Tibial nerve (tissue), 3 donors: ENCODE measurements around the genes PPP1R14B and PYGM.

GRCh38 chr11:64027849-64028169 is 7.9 kb upstream of the FLRT1 start:
- PRO-cap, result no peak
- RAMPAGE, long total RNA, 3 experiments, result no peak in any of the 3 experiments

DNA sequence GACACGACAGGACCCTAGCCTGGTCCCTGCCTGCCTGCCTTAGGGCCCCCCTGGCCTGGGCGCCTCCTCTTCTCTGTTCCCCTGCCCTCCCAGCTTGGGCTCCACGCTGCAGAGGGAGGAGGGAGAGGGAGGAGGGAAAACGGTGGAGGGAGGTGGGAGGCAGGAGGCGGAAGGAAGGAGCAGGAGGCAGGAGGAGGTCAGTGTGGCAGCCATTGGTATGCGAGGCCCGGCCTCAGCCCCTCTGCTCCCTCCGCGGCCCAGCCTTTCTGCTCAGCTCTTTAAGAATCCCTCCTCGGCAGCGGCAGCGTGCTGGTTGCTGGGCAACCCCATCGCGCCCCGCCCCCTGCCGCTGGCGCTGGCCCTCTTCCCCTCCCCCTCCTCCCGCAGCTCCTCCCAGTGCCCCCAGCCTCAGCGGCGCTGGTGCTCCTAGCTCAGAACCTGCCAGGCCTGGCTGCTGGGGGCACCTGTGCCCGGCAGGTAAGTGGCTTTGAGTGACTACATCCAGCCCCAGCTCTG is 7.4 kb upstream of the FLRT1 start:
- PRO-cap, result no peak
- RAMPAGE, long total RNA, 3 experiments, result no peak in any of the 3 experiments

DNA sequence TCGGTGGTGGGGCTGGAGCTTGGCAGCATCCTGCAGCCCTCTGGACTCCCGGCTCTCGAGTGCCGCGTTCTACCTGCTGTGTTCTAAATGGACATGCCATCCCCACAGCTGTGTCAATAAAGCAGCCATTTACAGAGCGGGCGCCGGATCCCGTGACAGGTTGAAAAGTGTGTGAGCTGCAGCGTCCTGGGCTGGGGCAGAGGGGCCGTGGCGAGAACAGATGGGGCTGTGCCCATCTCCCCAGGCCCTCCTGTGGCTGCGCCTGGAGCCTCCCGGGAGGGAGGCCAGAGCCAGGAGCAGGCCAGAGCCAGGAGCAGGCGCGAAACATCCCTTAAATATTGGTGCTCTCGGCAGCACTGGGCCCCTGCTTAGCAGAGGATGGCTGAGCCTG is 46.1 kb downstream of the FLRT1 start:
- PRO-cap, result no peak
- RAMPAGE, long total RNA, 3 experiments, result no peak in any of the 3 experiments

GRCh38 chr11:64223201-64224219 is 2.5 kb downstream of the TRPT1 start:
- PRO-cap, result no peak
- RAMPAGE, long total RNA, 3 experiments, result start-site peak on the plus strand in 1 of 3 experiments, at chr11:64223523-64223586 at its widest, 7 reads per replicate

GRCh38 chr11:64237279-64237786 is 2.9 kb downstream of the VEGFB start:
- PRO-cap, result no peak
- RAMPAGE, long total RNA, 3 experiments, result no peak in any of the 3 experiments

- PRO-cap, result no peak
- RAMPAGE, long total RNA, 3 experiments, result no peak in any of the 3 experiments
These were observed 2.0 kb upstream of the ENSG00000286264 start for GRCh38 chr11:64238799-64239439.

DNA sequence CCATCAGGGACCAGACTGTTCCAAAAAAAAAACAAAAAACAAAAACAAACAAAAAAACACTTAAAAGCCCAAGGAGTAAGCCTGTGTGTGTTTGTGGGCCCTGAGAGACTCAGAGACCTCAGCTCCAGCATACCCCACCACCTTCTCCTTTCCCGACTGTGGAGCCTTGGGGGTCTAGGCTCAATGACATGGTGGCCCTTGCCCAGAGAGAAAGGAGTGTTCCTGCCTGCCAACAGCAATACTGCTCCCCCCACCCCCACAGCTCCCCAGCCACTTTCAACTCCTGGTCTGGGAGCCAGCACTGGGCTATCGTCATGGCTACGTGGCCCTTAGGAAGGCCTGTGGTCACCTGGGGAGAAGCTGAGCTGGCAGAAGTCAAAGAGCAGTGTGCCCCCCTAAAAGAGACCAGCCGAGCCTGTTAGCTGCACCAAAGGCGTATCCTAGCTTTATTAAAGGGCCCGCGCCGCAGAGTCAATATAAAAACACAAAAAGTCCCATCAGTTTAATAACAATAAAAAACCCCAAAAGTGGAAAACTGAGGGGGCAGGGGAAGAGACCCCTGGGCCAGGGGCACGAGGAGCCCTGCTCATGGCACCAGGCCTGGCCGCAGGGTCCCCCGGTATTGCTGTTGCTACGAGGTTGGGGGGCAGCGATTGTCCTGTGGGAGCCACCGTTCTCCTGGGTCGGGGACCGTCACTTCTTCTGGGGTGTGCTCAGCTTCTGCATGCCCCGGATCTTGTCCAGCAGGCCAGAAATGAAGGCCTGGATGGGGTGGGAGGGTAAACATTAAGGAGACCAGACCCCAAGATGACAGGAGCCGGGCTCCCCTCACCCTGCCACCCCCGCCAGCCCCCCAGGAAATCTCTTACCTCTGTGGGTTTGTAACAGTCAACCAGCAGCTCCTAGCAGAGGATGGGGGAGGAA is 2.4 kb downstream of the PPP1R14B start:
- PRO-cap, result no peak
- RAMPAGE, long total RNA, 3 experiments, result start-site peak on the minus strand in 1 of 3 experiments, centred at position 747 of the sequence, 5 reads per replicate

DNA sequence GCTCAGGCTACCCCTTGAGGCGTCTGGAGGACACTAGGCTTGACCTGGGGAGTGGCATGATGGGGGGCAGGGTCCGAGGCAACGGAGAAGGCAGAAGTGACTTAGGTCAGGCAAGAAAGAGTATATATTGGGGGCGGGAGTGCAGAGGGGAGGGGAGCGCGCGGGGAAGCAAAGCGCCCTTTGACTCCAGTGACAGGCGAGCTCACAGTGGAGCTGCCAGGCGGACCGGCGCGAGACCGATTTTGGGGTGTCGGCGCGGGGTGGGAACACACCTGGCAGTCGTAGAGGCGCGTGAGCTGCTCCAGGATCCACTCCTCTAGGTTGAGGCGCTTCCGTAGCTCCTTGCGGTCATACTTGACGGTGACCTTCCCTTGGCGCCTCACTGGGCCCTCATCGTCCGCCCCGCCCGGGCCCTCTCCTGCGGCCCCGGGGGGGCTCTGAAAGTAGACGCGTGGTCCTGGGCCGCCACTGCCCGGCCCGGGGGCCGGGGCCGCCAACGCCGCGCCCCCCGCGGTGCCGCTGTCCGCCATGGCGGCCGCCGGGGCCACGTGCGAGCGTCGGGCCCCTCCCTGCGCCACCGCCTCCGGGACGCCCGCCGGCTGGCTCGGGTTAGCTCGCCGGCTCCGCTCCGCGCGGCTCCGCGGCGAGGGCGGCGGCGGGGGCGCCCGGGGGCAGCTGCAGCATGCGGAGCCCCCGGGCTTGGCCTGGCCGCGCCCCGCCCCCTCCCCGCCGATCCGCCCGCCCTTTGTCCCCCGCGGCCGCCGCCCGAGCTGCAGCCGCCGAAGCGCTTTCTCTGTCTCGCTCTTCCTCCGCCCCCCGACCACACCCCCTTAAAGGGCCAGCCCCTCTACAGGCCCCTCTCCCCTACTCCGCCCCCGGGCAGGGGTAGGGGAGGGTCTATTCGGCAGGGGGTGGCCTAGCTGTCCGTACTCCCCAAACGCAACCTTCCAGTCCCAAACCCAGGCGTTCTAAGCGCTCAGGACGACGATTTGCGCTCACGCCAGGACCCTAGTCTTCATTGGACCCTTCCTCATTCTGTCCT is at the start of gene PPP1R14B:
Gene PPP1R14B (minus strand): TSS at position 800 of the 1,042 bp plus-strand sequence.
- PRO-cap, result no peak
- RAMPAGE, long total RNA, 3 experiments, result start-site peak on the minus strand in 2 of 3 experiments, centred at positions 419 to 559 of the sequence, 10 to 15 reads per replicate

- PRO-cap, result no peak
- RAMPAGE, long total RNA, 3 experiments, result no peak in any of the 3 experiments
These were observed 1.9 kb upstream of the PLCB3 start for GRCh38 chr11:64249183-64250062.

DNA sequence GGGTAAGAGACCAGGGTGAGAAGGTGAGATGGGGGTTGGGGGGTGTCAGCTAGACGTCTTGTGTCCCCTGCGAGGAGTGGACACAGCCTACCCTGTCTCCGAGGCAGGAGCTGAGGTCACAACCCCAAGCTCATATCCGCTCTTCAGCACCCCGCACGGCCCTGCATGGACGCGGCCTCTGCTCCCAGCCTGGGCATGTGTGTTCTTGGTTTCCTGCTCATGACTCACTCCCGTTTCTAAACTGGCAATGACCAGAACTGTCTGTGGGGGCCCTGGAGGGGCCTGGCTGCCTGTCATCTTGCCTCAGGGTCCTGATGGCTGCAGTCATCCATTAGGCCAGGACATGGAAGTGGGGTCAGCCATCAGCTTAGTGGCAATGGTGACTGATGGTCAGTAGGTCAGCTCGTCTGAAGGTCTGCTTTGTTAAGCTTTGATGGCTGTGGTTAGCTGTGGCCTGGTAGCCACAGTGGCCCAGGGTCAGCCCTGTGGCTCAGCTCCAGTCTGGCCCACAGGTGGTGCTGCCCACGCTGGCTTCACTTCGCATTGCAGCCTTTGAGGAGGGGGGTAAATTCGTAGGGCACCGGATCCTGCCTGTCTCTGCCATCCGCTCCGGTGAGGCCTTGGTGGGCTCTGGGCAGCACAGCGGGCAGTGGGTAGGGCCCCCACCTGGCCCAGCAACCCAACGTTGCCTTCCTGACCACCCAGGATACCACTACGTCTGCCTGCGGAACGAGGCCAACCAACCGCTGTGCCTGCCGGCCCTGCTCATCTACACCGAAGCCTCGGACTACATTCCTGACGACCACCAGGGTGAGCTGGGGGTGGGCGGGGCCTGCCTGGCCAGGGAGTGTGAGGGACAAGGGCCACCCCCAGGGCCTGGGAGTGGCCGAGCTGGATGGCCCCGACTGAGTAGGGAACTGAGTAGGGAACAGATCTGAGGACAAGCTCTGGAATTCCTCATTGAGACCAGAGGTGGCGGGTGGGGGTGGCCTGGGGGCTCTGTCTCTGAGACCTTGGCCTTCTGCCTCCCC is 12.0 kb downstream of the PLCB3 start:
- PRO-cap, result no peak
- RAMPAGE, long total RNA, 3 experiments, result no peak in any of the 3 experiments

GRCh38 chr11:64265631-64266199 is 14.4 kb downstream of the PLCB3 start:
- PRO-cap, result no peak
- RAMPAGE, long total RNA, 3 experiments, result no peak in any of the 3 experiments

DNA sequence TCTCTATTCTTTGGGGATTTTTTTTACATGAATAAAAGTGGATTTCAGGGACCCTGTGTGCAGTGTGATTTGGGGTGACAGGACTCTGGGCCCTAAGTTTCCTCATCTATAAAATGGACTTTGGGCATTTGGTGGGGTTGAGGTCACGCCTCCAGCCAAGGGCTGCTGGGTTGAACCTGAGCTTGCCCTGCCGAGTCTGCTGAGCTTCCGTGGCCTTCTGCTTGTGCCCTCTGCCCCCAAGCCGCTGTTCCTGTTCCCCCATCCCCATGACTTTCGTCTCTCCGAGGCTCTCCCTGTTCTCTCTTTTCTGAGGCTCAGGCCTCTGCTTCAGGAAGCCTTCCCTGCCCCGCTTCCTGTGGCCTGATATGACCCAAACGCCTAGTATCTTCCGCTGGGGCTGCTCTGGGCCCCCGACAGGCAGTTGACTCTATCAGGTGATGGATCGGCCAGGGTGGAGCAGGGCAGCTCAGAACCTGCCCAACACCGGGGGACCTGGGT is 16.5 kb downstream of the BAD start:
- PRO-cap, result no peak
- RAMPAGE, long total RNA, 3 experiments, result no peak in any of the 3 experiments

DNA sequence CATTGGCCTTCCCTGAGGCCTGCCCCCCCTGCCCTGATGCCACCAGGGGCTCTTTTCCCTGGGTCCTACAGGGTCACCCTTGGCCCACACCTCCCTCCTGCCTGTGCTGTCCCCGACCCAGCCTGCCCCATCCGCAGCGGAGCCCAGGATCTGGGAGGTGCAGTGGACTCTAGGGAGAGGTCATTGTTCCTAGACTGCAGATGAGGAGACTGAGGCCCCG is 4.8 kb upstream of the RPS6KA4 start:
- PRO-cap, result no peak
- RAMPAGE, long total RNA, 3 experiments, result no peak in any of the 3 experiments

DNA sequence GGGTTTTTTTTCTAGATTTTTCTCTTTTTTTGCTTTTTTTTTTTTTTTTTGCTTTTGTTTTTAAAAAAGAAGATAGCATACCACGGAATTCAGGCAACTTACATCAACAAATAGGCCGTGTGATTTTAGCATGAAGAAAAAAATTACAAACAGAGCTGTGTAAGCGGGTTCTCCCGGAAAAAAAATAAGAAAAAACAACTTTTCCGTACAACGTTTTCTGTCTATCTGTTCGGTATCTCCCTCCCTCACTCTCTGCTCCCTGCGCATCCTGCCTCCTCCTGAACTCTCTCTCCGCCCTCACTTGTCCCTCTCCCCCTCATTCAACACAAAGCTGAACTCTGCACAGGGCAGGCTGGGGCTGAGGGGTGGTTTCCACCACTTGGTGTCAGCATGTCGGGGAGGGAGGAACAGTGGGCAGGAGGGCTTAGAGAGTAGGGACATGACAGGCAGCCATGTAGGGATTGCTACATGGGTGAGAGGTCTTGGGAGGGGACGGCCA is 17.5 kb downstream of the SLC22A12 start:
- PRO-cap, result no peak
- RAMPAGE, long total RNA, 3 experiments, result no peak in any of the 3 experiments

DNA sequence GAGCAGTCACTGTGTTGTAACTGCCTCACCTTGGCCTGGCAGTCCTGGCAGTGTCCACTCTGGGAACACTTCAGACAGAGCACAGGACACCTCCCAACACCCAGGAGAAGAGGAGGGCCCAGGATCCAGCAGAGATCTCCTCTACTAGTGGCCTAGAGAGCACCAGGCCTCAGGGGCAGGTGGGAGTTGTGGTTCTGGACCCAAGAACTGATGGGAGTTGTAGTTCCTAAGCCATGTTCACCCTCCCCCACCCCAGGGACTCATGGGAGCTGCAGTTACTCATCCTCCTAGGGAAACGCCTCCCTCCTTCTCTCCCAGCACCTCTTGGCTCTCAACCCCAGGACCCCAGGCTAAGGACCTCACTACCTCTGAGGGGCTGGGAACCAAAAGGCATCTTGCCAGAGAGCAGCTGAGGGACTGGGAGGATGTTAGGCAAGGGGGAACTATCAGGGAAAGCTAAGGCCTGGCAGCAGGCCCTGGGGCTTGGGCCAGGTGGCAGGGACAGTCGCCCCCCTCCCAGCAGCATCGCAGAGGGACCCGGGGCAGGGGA is 28.8 kb downstream of the SLC22A12 start:
- PRO-cap, result no peak
- RAMPAGE, long total RNA, 3 experiments, result no peak in any of the 3 experiments

GRCh38 chr11:64642899-64644259 is 52.4 kb downstream of the SLC22A12 start:
- PRO-cap, result no peak
- RAMPAGE, long total RNA, 3 experiments, result no peak in any of the 3 experiments

- PRO-cap, result bidirectional peak, plus-strand start at chr11:64746295, minus-strand start at chr11:64746065
- RAMPAGE, long total RNA, 3 experiments, result no peak in any of the 3 experiments
These were observed 2.0 kb upstream of the RASGRP2 start for GRCh38 chr11:64745696-64746522.

- PRO-cap, result unidirectional peak, minus-strand start at chr11:64759974
- RAMPAGE, long total RNA, 3 experiments, result start-site peak on the minus strand in 1 of 3 experiments, at chr11:64759894-64759927 at its widest, 7 reads per replicate
These were observed at the start of gene PYGM for GRCh38 chr11:64759647-64760458. Gene PYGM, minus strand, starts transcription at chr11:64759974.

GRCh38 chr11:64767721-64768788 is 8.3 kb upstream of the PYGM start:
- PRO-cap, result no peak
- RAMPAGE, long total RNA, 3 experiments, result no peak in any of the 3 experiments

DNA sequence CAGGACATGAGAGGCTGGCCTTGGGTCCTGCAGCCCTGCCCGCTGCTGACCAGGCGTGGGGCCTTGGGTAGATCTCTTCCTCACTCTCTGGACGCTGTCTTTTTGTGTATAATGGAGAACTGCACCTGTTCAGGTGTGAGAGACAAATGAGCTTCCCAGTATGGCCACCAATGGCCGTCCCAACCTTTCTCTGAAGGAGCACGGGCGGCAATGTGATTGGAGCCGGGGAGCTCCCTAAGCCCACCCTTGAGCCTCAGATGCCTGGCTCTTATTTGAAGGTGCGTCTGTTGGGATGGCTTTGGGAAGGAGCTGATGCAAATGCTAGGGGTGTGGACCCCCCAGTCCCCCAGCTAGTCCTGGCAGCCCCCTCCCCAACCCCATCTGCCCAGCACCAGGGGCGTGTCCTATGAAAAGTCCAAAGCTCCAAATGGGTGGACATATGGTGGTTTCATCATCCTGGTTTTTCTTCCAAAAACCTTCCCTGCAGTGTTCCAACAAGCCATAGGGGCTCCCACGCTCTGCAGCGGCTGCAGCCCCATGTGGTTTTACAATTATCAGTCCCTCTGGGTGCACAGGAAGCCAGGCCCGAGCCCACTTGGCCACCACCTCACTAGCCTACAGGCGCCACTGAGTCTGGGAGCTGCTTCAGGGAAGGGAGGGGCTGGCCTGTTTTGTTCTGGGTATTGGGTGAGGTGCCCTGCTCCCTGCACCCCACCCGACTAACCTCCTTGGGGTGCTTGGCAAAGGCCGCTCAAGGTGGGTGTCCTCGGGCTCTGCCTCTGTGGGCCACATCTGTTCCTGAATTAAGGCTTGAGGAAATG is 5.0 kb upstream of the CDC42BPG start:
- PRO-cap, result no peak
- RAMPAGE, long total RNA, 3 experiments, result no peak in any of the 3 experiments